SK-N-DZ (cell line): ENCODE measurements around a stretch of chr5.

DNA sequence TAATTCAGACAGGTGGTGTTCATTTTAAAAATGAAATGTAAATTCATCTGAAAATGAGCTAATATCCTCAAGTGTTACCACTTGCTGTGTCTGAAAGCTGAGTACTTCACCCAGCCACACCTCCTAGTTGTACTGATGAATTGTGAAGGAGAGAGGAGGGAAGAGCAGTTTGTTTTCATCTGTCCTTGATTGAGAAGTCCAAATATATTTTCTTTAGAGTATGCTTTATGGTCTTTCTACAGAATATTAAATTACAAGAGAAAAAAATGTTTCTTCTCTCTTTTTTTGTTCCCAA is 165.7 kb upstream of the ELL2 start:
RAMPAGE:
- cytosol, long total RNA: no peak
- nucleus, long total RNA: no peak

DNA sequence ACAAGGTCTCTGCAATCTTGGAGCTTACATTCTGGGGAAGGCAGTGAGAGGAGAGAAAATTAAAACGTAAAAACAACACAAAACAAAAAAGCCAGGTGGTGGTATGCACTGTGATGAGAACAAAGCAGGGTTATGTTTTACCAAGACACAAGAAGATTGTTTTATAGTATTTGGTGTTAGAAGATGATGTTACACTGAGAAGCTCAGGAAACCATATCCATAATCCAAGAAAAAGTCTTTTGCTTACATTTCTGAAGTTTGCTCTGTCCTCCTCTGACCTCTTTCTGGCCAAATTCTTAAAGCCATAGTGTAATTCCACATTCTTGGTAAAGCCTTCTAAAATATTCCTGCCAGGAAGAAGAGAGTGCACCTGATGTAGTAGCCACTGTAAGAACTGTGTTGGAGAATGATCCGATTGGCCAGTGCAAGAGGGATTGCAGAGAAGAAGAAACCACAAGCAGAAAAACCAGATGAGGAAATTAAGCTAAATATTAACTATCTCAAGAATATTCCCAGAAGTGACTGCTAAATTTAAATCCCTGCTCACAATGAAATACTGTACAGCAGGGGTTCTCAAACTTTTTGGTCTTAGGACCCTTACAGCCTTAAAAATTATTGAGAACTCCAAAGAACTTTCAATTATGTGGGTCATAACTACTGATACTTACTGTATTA is 218.3 kb downstream of the PCSK1 start:
RAMPAGE:
- cytosol, long total RNA: no peak
- nucleus, long total RNA: no peak

DNA sequence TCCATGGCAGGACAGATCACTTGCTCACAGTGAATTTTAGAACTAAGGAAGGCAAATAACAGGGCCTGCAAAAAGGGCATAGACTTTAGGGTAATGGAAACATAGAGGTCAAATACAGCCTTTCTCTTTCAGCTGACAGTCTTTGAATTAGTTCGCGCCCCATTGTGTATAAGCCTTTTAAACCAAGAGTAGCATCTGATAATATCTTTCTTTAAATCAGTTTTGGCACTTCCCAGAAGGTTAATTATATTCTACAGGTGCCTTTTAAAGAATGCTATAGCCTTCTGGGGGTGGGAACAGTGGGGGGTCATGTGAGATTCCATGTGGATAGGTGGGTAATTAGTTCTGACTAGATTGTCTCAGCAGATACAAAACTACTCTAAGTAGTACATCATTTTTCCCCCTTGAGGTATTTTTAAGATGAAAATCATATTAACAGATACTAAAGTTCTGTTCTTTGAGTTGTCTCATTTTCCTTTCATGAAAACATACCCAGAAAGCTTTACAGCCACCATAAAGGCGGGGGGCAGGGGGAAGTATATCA is 4.4 kb downstream of the CAST start:
RAMPAGE:
- cytosol, long total RNA: no peak
- nucleus, long total RNA: no peak

DNA sequence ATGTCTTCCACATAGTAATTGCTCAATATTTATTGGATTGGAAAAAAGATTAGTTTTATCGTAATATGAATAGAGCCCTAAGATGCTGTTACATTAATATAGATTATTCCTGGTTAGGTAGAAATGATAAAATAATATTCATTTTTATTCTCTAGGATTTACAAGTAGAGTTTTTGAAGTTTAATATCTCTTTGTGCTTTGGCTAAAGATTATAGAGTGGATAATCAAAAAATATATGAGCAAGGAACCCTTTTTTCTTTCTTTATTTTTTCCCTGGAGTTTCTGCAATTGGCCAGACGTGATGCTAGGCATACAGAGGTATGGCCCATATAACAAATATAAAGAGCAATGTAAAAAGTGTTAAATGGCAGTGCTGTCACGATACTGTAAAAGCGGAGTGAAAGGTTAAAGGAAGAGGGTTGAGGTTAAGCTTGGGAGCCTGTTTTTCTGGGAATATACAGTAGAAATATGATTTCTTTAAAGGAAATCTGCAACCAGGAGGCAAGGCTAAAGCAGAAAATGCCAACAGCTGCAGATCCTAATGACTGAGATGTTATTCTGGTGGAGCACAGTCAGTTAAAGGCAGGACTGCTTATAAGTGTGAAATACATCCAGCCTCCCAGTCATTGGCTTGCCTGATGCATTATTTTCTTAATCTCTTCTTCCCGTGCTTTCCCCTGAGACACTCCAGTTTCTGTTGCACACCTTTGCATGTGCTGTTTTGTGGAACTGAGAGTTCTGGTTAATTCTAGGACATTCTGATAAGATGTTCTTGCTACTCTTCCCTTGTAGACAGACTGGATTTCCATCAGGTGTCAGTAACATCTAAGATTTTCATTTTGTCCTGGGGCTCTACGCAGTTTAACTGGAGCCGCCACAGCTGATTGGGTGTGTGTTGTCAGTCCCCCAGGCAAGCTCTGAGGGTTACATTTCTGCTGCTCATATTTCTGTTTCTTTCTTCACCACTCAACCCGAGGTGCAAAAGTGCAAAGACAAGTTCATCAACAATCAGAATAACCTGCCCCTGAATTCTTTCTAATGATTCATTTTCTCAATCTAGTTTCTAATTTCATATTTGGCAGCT is 44.2 kb downstream of the CAST start:
RAMPAGE:
- cytosol, long total RNA: no peak
- nucleus, long total RNA: no peak

GRCh38 chr5:96709071-96709800 is 47.1 kb downstream of the CAST start:
RAMPAGE:
- cytosol, long total RNA: no peak
- nucleus, long total RNA: no peak

DNA sequence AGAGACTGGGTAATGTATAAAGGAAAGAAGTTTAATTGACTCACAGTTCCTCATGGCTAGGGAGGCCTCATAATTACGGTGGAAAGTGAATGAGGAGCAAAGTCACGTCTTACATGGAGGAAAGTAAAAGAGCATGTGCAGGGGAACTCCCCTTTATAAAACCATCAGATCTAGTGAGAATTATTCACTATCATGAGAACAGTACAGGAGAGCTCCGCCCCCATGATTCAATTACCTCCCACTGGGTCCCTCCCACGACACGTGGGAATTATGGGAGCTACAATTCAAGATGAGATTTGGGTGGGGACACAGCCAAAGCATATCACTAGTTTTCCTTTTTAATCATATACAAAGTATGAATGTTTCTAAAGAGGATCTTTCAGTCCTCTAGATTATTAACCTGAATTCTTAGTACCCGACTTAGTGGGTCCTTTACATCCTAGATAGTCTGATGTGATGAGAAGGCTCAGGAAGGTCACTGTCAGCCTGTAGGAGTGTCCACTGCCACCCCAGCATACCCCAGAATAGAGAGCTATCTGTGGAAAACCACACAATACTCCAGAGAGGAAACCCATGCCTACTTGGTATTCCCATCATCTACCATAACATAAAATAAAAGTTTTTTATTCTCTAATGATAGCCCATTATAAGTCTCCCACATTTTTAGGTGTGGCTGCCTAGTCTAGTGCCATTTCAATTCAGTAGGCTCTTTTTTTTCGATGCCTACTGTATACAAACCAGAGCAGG is 63.3 kb downstream of the ERAP1 start:
RAMPAGE:
- cytosol, long total RNA: no peak
- nucleus, long total RNA: no peak

RAMPAGE:
- cytosol, long total RNA: no peak
- nucleus, long total RNA: no peak
Observed at GRCh38 chr5:96816210-96817444, 8.9 kb upstream of the ERAP1 start.

RAMPAGE:
- cytosol, long total RNA: no peak
- nucleus, long total RNA: no peak
Observed at GRCh38 chr5:96885632-96886481, 9.6 kb downstream of the ERAP2 start.

DNA sequence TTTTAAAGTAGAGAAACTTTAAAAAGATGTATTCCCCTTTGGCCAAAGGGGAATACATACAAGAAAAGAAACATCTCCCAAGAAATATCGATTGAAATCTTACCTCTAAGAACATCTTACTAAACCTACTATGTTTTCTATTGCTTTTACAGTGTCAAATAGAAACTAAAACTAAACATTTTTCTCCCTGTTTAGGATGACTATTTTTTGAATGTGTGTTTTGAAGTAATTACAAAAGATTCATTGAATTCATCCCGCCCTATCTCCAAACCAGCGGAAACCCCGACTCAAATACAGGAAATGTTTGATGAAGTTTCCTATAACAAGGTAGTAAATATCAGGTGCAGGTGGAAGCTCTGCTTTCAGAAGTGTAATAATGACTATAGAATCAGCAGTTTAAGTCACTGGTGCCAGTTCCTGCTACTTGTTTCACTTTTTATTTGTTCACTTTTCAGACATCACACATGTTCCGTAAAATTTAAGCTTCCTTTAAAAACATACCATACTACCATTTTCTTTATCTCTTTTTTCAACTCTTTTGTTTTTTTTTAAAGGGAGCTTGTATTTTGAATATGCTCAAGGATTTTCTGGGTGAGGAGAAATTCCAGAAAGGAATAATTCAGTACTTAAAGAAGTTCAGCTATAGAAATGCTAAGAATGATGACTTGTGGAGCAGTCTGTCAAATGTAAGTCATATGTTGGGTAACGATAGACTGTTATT is 20.0 kb downstream of the ERAP2 start:
RAMPAGE:
- cytosol, long total RNA: no peak
- nucleus, long total RNA: no peak

DNA sequence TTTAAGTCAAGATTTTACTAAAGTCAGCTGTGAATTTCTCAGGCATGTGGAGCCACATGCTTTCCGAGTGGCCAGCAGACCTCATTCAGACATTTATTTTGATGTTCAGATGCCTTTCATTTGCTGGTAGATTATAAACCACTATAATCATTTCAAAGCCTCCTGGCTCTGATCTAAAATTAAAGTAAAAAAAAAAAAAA is 29.9 kb downstream of the LIX1 start:
RAMPAGE:
- cytosol, long total RNA: no peak
- nucleus, long total RNA: no peak

GRCh38 chr5:98298273-98298558 is 475.2 kb upstream of the RGMB start:
RAMPAGE:
- cytosol, long total RNA: no peak
- nucleus, long total RNA: no peak

RAMPAGE:
- cytosol, long total RNA: no peak
- nucleus, long total RNA: no peak
Observed at GRCh38 chr5:98907961-98908809, 20.6 kb downstream of the CHD1 start.

RAMPAGE:
- cytosol, long total RNA: no peak
- nucleus, long total RNA: no peak
Observed at GRCh38 chr5:98922216-98922555, 6.6 kb downstream of the CHD1 start.

DNA sequence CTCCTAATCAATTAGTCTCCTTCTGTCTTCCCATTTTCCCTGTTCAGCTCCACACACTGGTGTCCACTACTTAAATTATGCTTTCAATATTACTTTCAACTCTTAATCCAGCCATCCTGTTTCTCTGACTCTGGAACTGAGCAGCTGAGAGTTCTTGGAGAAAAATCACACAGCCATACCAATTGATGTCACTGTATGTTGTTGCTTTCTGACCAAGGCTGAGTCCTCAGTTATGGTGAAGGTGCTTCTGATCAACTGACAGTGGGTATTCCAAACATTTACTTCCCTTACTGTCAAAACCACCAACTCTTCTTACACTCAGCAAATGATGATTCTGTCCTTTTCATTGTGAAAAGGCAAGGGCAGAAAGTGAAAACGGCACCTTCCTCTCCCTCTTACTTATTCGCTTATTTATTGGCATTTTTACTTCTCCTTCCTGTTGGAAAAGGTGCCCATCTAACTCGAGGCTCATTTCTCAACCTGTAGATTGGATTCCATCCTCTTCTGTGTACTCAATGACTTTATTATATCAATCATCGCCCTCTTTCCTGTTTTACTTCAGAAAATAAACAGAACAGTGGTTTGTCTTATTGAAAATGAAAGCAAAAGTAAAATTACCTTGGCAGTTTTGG is 104.2 kb upstream of the CHD1 start:
RAMPAGE:
- cytosol, long total RNA: no peak
- nucleus, long total RNA: no peak

DNA sequence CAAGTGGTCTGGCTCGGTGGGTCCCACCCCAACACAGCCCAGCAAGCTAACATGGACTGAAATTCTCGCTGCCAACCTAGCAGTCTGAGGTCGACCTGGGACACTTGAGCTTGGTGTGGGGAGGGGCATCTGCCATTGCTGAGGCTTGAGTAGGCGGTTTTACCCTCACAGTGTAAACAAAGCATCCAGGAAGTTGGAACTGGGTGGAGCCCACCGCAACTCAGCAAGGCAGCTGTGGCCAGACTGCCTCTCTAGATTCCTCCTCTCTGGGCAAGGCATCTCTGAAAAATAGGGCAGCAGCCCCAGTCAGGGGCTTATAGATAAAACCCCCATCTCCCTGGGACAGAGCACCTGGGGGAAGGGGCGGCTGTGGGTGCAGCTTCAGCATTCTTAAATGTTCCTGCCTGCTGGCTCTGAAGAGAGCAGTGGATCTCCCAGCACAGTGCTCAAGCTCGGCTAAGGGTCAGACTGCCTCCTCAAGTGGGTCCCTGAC is 109.0 kb upstream of the CHD1 start:
RAMPAGE:
- cytosol, long total RNA: no peak
- nucleus, long total RNA: no peak

RAMPAGE:
- cytosol, long total RNA: no peak
- nucleus, long total RNA: no peak
Observed at GRCh38 chr5:100052619-100053222, 482.5 kb upstream of the FAM174A start.

DNA sequence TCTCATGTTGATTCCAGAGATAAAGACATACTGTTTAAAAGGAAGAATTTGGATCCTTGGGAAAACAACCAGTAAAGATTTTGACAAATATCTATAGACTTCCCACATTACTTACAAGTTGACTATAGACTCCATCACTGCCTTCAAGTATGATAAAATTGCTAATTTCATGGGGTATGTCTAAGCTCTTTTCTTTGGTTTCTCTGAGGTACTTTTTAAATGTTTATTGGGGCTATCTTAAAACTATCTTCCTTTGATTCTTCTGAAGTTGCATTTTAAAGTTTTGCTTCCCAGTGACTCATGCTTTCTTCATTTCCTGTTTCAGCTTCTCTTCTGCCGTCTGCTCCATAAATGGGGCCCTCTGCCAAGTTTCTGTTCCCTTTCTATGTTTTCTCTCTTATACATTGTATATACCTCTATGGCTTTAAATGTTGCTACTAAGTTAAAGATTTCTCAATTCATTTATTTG is 125.5 kb downstream of the ST8SIA4 start:
RAMPAGE:
- cytosol, long total RNA: no peak
- nucleus, long total RNA: no peak

DNA sequence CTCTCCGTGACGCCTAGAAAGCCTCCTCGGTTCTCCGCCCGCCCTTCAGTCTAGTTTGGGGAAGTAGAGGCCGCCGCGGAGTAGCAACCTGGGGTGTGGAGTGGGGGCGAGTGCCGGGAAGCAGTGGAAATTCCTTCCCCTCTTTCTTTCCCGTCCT is 514 bp downstream of the PAM start:
RAMPAGE:
- cytosol, long total RNA: no peak
- nucleus, long total RNA: no peak

DNA sequence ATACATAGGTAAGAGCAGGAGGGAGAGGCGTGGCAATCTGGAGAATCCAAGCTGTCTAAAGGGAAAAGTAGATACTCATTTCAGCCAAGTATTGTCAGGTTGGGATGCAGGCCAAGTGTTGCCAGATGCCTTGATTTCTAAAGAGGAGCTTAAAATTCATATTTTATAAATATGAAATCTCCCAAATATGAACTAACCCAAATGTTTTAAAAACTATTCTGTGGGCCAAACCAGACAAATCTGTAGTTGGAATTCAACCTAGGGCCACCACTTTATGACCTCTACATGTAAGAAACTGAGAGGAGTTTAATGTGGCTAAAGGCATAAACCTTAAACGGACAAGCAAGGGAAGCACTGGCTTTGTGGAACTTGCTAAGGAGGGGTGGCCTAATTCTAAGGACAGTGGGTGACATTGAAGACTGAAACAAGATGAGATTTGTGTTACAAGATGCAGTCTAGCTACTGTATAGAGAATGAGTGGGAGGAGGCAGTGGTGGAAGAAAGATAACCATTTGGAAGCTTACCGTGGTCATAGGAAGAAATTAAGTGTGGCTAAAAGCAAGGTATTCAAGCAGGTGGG is 4.4 kb downstream of the PAM start:
RAMPAGE:
- cytosol, long total RNA: no peak
- nucleus, long total RNA: no peak

DNA sequence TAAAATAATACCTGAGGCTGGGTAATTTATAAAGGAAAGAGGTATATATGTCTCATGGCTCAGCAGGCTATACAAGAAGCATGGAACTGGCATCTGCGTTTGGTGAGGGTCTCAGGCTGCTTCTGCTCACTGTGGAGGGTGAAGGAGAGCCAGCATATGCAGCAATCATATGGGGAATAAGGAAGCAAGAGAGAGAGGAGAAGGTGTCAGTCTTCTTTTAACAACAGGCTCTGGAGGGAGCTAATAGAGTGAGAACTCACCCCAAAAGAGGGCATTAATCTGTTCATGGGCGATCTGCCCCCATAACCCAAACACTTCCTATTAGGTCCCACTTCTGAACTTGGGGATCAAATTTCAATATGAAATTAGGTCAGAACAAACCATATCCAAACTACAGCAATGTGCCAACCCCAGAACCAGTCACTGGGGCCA is 84.5 kb downstream of the GIN1 start:
RAMPAGE:
- cytosol, long total RNA: no peak
- nucleus, long total RNA: no peak